Right atrium auricular region (tissue), 2 donors: ENCODE measurements around the genes CATSPERE, COX20 and HNRNPU.

DNA sequence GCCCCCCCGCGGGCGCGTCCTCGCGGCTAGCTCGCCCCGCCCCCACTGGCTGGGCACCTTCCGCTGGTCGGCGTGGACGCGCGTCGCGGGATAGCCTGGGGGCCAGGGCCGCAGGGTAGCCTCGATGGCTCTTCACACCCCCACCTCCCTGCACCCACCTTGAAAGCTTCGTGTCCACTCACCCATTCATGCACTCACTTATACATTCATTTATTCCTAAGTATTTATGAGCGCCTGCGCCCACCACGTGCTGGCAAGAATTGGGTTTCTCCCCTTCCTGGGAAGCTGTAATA, 280 bp upstream of the CHML start:
- PRO-cap: bidirectional peak, plus-strand start at position 73 of the sequence, minus-strand start outside the sequence
- RAMPAGE, long total RNA, 2 experiments: no peak in any of the 2 experiments

DNA sequence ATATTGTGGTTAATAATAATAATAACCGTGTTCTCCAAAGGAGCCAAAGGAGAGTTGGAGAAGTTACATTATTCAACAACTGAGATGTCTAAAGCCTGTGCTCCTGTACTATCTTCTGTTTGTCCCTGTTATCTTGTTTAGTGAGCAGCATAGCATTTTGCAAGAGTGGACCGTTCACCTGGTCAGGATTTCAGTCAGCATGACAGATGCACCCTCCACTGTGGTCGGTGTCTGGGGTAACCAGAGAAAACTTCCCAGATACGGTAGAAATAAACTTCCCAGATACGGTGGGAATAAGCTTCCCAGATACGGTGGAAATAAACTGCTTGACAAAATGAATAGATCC, 198.8 kb downstream of the SDCCAG8 start:
- PRO-cap: no peak
- RAMPAGE, long total RNA, 2 experiments: no peak in any of the 2 experiments

DNA sequence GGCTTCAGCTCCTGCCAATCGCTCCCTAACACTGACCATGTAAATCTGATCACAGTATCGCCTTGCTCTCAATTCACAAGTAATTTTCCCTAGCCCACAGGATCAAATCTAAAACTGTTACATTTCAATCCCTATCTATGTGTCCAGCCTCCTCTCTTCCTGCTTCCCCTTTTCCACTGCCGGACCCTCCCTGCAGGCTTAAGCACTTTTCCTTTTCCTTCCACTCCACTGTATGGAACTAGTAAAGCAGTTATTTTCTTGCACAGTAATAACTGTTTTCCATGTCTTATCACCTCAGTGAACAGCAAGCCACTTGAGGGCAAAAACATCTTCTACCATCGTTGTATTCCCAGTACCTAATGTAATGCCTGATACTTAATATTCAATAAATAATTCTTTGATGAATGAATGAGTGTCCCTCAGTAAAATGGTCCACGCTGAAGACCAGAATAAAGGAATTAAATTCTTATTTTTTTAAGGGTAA, 290.1 kb downstream of the AKT3 start:
- PRO-cap: no peak
- RAMPAGE, long total RNA, 2 experiments: no peak in any of the 2 experiments

- PRO-cap: bidirectional peak, plus-strand start at chr1:243849229, minus-strand start at chr1:243849193; bidirectional peak, plus-strand start at chr1:243849715, minus-strand start at chr1:243849702
- RAMPAGE, long total RNA, 2 experiments: no peak in any of the 2 experiments
Observed at GRCh38 chr1:243848957-243849810, 859 bp downstream of the AKT3 start.

- PRO-cap: bidirectional peak, plus-strand start at chr1:243917734, minus-strand start at chr1:243917596
- RAMPAGE, long total RNA, 2 experiments: no peak in any of the 2 experiments
Observed at GRCh38 chr1:243917035-243918027, 67.3 kb upstream of the AKT3 start.

DNA sequence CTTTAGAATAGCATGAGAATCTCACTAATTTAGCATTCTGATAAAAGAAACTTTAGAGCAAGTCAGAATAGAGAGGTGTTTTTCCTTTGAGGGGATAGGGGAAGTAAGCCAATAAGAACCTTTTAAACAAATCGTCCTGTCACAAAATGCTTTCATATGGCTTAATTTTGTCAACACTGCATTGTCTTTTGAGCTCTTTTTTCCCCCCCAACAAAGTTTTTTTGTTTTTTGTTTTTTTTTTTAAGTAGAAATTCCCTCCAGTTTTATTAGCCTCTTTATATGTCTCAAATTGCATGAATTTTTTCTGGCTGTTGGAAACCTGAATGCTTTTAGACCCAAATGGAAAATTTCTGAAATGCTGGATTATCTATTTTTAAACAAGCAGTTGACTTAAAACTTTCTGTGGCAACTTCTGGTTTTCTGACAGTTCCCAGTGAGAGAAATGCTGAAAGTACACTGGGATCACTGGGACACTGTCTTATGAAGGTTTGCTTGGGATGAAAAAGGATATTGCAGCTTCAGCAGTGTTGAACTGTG, 4.5 kb downstream of the ZBTB18 start:
- PRO-cap: no peak
- RAMPAGE, long total RNA, 2 experiments: no peak in any of the 2 experiments

- PRO-cap: no peak
- RAMPAGE, long total RNA, 2 experiments: no peak in any of the 2 experiments
Observed at GRCh38 chr1:244138277-244138928, 87.3 kb downstream of the ZBTB18 start.

GRCh38 chr1:244300789-244301396, 51.5 kb upstream of the C1orf100 start:
- PRO-cap: no peak
- RAMPAGE, long total RNA, 2 experiments: no peak in any of the 2 experiments

DNA sequence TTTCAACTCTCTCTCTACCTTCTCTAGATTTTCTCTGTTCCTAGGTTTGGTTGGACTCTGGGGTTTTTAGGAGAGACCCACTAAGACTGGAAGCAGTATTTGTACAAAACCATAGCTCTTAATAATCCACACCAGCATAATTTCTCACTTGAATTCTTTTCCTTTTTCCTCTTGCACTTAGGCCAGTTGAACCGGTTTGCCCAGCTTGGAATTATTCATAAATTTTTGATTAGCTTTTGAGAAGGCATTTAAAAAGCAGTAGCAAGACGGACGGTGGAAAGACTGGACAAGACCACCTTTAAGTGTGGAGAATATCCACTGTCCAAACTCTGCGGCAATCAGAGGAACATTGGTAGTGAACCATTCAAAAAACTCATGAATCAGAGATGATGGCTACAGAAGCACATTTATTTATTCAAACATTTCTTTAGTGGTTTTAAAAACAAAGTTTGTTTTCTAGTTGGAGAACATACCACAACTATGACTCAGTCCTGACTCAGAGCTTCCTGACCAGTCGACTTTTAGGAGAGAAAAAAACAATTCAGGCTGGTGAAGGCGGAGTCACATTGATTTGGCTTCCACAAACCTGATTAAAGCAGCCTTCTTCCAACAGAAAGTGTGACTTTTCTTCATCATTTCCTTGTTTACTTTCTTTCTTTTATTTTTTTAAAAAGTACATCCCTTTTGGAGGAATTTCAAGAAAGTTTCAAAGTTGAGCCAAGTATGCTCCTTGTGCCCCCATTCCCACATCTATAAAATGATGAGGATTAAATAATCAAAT, 29.6 kb upstream of the C1orf100 start:
- PRO-cap: no peak
- RAMPAGE, long total RNA, 2 experiments: no peak in any of the 2 experiments

GRCh38 chr1:244336694-244337050, 15.8 kb upstream of the C1orf100 start:
- PRO-cap: no peak
- RAMPAGE, long total RNA, 2 experiments: no peak in any of the 2 experiments

GRCh38 chr1:244348646-244349508, 3.6 kb upstream of the C1orf100 start:
- PRO-cap: unidirectional peak, plus-strand start at chr1:244349279
- RAMPAGE, long total RNA, 2 experiments: no peak in any of the 2 experiments

DNA sequence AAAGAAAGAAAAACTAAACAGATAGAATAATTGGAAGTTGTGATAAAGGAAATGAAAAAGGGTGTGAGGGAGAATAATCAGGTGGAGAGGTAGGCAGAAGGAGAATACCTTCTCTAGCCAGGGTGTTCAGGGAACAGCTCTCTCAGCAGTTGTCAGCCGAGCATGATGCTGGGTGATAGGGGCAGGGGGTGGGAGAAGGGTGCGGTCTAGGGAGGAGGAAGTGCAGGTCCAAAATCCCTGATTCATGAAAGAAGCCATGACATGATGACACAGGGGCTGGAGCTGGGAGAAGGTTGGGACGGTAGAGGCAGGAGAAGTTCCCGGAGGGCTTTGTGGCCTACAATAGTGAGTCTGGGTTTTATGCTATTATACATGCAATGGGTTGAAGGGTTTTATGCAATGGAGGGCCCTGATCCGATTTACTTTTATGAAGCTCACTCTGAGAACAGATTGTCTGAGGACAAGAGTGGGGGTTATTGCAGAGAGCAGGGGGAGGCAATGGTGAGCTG, 14.5 kb downstream of the C1orf100 start:
- PRO-cap: no peak
- RAMPAGE, long total RNA, 2 experiments: no peak in any of the 2 experiments

DNA sequence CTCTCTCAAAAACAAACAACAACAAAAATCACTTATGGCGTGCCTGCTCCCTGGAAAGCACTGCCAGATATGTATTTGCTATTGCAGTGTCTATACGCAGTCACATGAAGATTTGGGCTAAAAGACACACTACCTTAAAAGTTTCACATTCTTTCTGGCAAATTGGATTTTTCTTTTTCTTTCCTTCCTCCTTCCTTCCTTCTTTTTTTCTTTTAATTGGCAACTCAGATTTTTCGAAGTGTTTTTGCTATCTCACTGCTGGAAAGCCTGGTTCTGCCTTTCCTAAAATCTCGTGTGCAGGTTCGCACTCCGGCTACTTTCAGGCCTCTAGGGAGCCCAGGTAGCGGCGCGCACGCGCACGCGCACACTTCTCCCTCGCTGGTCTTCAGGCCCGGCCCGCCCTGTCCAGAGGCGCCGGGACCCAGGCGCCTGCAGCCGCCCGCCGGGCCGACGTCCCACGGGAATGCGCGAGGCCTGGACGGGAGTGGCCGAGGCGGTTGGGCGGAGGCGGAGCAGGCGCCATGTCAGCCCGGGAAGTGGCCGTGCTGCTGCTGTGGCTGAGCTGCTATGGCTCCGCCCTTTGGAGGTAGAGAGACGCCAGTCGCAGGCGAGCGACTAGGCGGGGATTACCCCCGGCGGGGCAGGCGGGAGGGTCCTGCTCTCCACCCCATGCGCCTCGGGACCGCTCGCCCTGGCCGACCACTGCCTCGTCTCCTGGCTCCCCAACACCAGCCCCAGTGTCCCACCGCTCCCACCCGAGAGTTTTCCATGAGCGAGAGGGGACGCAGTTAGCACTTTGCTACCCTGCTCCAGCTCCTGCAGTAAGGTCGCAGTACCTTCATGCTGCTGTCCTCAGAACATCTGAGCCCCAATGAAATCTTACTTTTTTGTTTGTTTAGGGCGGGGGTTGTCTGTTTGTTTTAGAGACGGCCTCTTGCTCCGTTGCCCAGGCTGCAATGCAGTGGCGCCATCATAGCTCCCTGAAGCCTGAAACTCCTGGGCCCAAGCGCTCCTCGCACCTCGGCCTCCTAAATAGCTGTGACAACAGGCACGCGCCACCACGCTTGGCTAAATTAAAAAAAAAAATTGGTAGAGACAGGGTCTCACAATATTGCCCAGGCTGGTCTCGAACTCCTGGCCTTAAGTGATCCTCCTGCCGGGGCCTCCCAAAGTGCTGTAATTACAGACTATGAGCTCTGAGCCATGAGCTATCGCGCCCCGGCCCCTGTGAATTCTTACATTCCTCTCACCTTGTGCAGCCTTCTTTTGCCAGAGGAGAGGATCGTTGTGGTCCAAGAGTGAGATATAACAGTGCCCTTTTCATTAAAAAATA, at the start of gene CATSPERE:
Gene CATSPERE, plus strand, starts transcription at position 365 of the 1,333 bp plus-strand sequence.
- PRO-cap: bidirectional peak, plus-strand start at position 618 of the sequence, minus-strand start at position 465 of the sequence
- RAMPAGE, long total RNA, 2 experiments: start-site peak on the plus strand in 1 of 2 experiments, centred at position 403 of the sequence, 9 reads per replicate

DNA sequence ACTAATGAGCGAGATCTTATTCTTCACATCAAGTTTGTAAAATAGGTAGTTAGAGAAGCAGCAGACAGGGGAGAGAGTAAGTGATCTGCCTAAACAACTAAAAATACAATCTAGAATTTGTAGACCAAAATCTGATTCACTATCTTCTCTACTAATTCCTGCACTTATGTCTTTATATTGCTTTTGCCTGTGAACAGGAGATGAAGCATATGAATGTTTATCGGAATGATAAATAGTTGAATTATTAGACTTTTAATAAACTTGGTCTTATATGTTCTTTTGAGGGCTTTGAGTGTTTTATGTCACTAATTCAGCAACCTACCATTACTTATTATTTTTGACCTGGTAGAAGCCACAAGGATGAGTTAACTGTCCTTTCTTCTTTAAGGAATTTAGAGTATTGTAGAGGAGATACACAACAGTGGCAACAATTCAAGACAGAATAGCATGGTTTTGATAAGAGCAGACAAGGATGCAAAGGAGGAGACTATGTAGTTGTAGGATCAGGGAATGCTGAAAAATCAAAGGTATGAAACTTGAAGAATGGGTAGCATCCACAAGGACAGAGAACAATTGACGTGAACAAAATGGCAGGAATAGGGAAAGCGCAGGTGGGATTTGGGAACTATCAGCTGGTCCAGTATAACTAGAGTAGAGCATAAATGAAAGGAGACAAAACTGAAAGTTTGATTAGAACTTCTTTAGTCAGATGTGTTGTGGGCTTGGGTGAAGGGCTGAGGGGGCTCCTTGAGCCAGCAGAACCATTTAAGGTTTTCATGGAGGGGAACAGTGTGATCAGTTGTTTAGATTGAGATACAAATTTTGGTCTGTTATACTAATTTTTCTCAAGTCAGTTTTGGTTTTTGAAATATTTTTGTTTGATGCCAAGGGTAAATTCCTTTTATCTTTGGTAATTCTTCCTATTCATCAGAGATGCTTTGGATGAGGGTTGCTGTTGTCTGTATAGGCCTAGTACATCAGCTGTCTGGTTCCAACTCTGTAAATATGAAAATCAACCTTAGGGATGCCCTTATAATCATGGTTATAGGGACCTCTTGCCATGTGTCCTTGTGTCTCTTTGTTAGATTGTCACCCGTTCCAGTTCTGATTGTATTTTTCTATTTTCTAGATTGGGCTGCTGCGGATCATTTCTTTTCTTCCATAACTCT, 2.6 kb downstream of the DESI2 start:
- PRO-cap: no peak
- RAMPAGE, long total RNA, 2 experiments: no peak in any of the 2 experiments

DNA sequence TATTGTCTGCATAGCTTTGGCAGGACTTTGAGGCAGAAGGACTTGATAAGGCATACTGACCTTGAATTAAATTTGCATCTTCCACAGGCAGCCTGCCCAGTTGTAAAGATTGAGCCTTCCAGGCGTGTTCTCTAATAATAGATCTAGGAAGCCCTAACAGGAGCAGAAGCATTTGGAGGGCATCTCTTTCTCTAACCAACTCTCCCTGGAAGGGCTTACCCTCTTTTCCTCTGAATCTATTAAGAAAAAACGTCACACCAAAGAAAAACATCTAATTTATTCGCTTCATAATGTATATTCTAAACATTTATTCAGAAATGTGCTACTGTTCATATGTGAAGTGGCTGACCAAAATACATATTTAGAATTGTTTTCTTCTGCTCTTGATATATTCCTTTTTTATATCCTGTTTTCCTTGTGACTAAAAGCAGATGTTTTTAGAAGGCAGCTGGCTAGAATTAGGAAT, 20.2 kb downstream of the DESI2 start:
- PRO-cap: no peak
- RAMPAGE, long total RNA, 2 experiments: no peak in any of the 2 experiments

DNA sequence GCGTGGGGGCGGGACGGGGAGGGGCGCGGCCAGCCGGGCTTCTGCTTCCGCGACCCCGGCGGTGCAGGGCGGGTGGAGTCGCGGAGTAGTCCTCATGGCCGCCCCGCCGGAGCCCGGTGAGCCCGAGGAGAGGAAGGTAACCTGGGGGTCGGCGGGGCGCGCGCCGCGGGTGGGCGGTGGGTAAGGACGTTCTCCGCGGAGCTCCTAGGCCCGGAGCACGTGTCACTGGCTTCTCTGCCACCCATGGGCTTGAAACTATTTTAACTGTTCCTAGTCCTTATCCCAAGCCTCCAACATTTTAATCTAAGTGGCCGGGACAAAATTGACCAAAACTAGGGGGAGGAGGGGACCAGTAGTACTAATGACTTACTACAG, at the start of gene COX20:
Gene COX20, plus strand, starts transcription at position 38 of the 375 bp plus-strand sequence.
- PRO-cap: no peak
- RAMPAGE, long total RNA, 2 experiments: start-site peak on the plus strand in 2 of 2 experiments, centred at positions 58 to 59 of the sequence, 8,540 to 10,703 reads per replicate

GRCh38 chr1:244852767-244853132, 11.6 kb downstream of the HNRNPU start:
- PRO-cap: no peak
- RAMPAGE, long total RNA, 2 experiments: no peak in any of the 2 experiments

GRCh38 chr1:244856378-244856989, 7.9 kb downstream of the HNRNPU start:
- PRO-cap: no peak
- RAMPAGE, long total RNA, 2 experiments: no peak in any of the 2 experiments

DNA sequence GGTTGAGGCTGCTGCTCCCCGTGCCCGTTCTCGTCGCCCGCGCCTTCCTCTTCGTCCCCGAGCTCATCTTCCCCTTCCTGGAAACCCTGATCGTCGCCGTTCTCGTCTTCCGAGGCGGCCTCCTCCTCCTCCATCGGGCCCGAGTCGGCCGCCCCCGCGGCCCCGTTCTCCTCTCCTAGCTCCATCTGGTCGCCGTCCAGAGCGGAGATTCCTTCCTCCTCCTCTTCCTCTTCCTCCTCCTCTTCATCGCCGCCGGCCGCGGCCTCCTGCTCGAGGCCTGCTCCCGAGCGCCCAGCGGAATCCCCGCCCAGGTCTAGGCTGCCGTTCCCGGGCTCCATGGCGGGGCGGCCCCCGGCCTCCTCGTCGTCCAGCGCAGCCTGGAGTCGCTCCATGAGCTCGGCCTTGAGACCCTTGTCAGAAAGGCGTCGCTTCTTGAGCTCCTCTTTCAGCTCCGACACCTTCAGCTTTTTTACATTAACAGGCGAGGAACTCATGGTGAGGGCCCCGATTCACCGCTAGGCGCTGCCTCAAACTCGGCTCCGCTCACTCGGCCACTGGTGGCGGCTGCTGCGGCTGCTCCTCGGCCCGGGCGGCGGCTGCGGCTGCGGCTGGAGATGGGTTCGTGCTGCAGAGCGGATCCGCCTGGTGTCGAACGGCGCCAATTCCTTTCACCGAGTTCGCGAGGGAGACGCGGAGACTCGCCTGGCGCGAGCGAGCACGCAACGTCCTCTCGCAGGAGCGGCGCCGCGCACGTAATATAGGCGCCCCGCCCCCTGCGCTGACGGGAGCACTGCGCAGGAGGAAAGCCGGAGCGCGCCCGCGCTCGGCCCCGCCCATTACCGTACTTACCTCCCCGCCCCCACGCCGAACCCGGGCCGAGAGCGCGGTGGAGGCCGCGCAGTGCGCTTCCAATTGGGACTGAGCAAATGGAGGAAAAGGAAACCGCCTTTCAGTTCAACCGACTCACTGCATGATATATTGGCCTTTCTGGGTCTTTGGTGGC, at the start of gene HNRNPU:
Gene HNRNPU, minus strand, starts transcription at position 730 of the 1,003 bp plus-strand sequence.
- PRO-cap: bidirectional peak, plus-strand start at position 878 of the sequence, minus-strand start at position 704 of the sequence
- RAMPAGE, long total RNA, 2 experiments: start-site peak on the minus strand in 2 of 2 experiments, centred at positions 572 to 681 of the sequence, 4,338 to 7,102 reads per replicate

DNA sequence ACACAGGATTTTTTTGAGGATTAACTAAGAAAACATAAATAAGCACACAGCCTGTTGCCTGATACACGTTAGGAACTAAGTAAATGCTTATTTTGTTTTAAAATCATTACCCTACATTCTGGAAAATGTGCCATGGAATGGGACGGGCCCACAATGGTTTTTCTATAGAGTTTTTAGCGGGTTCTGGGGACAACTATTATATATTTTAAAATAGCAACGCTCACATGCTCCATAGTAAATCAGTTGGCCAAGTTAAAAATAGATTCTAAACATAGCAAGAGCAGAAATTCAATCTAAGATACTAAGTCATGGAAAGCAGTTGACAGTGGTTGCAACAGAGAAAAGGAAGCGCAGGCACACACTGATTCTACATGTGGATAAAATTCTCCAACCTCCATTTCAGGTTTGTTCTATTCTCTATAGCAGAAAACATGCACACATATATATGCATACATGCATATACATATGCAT, 15.7 kb upstream of the EFCAB2 start:
- PRO-cap: unidirectional peak, plus-strand start at position 318 of the sequence
- RAMPAGE, long total RNA, 2 experiments: no peak in any of the 2 experiments